Left cardiac atrium (tissue), 1 donor: ENCODE measurements around a stretch of chr6.

- PRO-cap = no peak
Observed at GRCh38 chr6:72816445-72816831, 194.6 kb downstream of the KCNQ5 start.

- PRO-cap = no peak
Observed at GRCh38 chr6:72861981-72862703, 240.3 kb downstream of the KCNQ5 start.

- PRO-cap = no peak
Observed at GRCh38 chr6:73654750-73655244, 1.0 kb upstream of the SLC17A5 start.

GRCh38 chr6:73704197-73704744 is 8.3 kb downstream of the CD109 start:
- PRO-cap = no peak

DNA sequence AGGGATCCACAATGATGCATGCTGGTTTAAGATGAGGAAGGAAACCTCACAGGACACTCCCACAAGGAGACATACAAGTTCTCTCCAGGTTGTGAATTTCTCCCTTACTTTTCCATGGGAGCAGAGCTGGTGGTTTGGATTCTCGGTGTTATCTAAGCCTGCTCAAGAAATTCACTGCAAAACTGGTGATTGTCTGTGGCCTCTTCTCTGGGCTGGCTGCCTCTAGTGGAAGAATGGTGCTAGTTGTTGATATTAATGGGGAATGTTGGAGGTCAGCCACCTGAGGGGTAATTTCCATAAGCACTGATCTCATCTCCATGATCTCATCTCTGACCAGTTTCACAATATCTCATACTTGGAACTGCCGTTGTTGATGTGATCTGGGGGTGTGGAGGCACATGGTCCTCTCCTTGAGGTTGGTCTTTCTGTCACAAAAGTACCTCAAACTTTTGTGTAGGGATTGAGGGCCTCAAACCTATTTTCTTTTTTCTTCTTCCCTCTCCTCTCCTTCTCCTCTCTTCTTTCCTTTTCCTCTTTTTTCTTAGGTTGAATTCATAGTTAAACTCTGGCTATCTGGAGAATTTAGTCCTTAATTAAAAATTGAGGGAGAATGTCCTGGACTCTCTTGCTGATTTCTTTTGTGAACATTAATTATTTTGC is 102.6 kb downstream of the CD109 start:
- PRO-cap = no peak

- PRO-cap = no peak
Observed at GRCh38 chr6:75607881-75608650, 6.4 kb downstream of the SENP6 start.

DNA sequence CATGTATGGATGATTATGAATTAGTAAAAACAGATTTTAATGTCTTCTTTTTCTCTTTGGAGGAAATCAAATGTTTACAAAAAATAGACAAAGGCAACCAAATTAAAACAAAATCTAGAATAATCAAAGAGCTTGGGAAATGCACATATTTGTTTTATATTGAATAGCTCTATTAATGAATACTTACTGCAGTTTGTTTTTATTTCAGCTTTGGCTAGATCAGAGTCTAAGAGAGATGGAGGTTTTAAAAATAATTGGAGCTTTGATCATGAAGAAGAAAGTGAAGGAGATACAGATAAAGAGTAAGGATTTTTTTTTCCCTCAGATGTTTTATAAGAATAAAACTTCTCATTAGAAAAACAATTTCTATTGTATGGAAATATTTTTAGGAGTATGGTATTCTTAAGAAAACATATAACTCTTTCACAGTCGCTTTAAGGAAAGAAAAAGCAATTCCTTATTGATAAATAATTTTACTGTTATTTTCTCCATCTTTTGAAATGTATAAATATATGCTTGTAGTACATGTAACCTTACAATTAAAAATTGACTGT is 19.7 kb downstream of the SENP6 start:
- PRO-cap = no peak

DNA sequence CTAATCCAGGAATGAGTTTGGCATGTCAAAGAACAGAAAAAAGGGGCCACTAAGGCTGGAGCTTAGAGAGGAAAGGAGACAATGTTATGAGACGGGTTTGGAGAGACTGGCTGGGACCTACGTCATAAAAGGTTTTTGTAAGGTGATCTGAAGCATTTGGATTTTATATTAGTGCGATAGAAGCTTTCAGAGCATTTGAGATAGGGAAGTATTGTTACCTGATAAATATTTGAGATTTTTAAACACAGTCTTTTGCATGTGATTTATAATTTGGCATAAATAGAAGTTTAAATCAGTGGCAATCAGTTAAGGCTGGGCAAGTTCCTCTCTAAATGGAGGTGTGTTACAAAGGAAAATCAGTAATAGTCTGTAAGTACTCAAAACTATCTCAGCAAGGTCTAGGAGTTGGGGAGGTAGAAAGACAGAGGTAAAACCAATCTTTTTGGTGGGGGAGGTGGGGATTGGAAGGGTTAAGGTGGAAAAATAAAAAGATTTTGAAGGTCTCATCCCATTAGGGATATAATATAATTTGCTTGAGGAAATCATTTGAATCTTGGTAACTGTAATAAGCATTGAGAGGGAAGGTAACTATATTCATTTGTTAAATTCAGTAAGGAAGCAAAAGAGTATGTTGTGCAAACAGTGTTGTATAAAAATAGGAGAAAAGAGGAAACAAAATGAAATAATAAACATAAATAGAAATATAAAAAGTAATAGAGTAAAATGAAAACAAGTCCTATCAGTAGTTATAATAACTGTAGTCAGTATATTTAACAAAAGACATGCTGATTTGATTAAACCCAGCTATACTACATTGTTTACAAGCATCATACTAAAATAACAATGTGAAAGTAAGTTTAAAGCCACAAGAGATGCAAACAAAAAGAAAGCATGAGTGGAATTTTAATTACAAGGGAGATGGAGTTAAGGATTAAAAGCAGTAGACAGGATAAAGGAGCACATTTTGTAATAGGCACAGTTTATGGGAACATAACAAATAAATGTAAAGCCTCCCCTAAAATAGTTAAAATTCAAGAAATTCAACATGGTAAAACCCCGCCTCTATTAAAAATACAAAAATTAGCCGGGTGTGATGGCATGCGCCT is 41.2 kb downstream of the SENP6 start:
- PRO-cap = no peak

GRCh38 chr6:75663107-75663700 is 61.5 kb downstream of the SENP6 start:
- PRO-cap = no peak

- PRO-cap = unidirectional peak, minus-strand start at chr6:77369167
Observed at GRCh38 chr6:77368677-77369385, 94.5 kb downstream of the HTR1B start.

- PRO-cap = no peak
Observed at GRCh38 chr6:78066983-78067182, 414.0 kb downstream of the MEI4 start.

GRCh38 chr6:79064083-79064636 is 13.9 kb downstream of the PHIP start:
- PRO-cap = no peak

- PRO-cap = bidirectional peak, plus-strand start at chr6:79077168, minus-strand start at chr6:79077120
Observed at GRCh38 chr6:79076680-79077412, 1.2 kb downstream of the PHIP start.

DNA sequence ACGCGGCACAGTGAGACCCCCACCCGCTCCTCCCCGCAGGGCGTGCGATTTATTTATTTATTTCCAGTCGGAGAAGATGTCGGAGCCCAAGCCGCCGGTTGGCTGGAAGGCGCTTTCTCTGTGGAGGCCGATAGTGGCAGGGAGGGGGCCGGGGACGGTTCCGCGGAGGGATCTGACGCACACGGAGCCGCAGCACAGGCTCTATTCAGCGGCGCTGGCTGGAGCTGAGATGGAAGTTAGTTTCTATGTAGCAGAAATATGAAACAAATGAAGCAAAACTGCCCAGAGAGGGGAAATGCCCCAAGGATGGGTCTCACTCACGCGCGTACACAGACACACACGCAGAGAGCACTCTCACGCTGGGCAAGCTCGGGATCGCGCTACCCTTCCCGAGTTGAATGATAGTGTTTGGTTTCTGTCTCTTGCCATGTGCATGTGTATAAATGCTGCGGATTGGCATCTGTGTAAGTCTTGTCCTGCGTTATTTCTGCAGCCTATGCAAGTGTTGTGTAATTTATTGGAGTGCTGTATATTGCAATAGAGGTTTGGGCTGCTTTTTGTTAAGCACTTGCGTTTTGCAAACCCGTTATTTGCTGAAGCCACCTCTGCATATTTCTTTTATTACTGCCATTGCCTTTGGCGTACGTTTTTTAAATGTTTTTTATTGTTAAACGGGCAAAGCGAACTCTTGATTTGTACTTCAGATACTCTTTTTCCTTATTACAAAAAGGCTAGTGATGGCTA is 525 bp upstream of the PHIP start:
- PRO-cap = bidirectional peak, plus-strand start at position 204 of the sequence, minus-strand start at position 120 of the sequence

GRCh38 chr6:79171083-79171282 is 92.9 kb upstream of the PHIP start:
- PRO-cap = no peak

GRCh38 chr6:79869425-79869931 is 77.9 kb downstream of the ELOVL4 start:
- PRO-cap = no peak

- PRO-cap = no peak
Observed at GRCh38 chr6:79946238-79947320, 774 bp downstream of the ELOVL4 start.

- PRO-cap = no peak
Observed at GRCh38 chr6:80314527-80314853, 208.0 kb downstream of the BCKDHB start.

GRCh38 chr6:81487317-81487862 is 265.1 kb downstream of the TENT5A start:
- PRO-cap = no peak

- PRO-cap = no peak
Observed at GRCh38 chr6:81748366-81748996, 4.0 kb downstream of the TENT5A start.